AG04449 (cell line): ENCODE measurements around a stretch of chr1.

DNA sequence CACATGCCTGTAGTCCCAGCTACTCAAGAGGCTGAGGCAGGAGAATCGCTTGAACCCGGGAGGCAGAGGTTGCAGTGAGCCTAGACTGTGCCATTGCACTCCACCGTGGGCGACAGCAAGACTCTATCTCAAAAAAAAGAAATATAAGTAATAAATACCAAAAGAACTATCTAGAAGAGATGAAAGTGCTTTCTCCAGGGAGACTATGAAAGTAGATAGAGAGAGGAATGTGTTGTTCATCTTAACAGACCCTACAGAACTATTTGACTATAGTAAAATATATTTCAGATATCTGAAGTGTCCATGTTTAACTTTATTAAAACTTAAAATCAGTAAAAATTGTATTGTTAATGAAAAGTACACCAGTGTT, 29.2 kb downstream of the EPRS1 start:
- RRBS, result no CpG with 5 or more reads among the region's 4 CpGs

- RRBS, result no CpG with 5 or more reads among the region's 12 CpGs
These were observed 52.2 kb downstream of the RAB3GAP2 start for GRCh38 chr1:220219999-220220520.

- RRBS, result no CpG with 5 or more reads among the region's 9 CpGs
These were observed 52.8 kb upstream of the MARK1 start for GRCh38 chr1:220475118-220475598.

DNA sequence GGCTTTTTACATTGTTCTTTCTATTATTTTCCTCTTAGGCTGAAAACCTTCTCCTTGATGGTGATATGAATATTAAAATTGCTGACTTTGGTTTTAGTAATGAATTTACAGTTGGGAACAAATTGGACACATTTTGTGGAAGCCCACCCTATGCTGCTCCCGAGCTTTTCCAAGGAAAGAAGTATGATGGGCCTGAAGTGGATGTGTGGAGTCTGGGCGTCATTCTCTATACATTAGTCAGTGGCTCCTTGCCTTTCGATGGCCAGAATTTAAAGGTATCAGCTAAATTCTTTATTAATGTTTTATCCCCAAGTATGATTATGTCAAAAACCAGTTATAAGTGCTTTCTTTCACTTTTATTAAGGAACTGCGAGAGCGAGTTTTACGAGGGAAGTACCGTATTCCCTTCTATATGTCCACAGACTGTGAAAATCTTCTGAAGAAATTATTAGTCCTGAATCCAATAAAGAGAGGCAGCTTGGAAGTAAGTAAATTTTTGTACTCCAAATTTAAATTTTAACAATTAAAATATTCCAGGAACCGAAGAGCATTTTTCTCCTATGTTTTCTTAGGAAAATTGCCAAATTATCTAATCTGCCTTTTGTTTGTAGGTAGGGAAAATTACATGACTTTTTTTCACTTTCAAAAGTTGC, 71.8 kb upstream of the C1orf115 start:
- RRBS, result no CpG with 5 or more reads among the region's 8 CpGs

DNA sequence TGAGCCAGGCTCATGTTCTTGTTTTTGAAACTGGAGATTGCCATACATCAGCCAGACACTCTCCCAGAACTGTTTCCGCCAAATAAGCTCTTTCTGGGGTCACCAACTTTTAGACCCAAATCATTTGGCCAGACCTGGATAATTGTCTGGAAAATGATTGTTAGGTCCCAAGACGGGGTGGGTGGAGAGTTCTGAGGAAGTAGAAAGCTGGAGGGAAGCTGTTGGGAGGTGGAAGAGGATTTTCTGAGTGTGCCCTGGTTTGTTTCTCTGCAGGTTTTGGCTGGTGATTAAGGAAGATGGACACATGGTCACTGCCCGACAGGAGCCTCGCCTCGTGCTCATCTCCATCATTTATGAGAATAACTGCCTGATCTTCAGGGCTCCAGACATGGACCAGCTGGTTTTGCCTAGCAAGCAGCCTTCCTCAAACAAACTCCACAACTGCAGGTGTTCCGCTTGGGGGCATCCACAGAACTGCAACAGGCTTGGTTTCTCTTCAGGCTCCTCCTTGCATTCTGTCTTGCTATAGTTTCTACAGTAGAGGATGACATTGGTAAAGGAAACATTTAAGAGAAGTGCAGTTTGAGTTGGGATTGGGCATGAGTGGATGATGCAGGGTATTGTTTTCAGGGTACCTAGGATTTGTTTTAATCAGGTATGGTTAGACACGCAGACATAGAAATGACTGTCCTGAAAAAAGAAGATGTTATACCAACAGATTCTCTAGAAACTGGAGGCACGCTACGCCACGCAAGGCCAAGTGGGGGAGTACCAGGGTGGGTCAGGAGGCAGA, 6.7 kb downstream of the MTARC2 start:
- RRBS, result no CpG with 5 or more reads among the region's 10 CpGs

DNA sequence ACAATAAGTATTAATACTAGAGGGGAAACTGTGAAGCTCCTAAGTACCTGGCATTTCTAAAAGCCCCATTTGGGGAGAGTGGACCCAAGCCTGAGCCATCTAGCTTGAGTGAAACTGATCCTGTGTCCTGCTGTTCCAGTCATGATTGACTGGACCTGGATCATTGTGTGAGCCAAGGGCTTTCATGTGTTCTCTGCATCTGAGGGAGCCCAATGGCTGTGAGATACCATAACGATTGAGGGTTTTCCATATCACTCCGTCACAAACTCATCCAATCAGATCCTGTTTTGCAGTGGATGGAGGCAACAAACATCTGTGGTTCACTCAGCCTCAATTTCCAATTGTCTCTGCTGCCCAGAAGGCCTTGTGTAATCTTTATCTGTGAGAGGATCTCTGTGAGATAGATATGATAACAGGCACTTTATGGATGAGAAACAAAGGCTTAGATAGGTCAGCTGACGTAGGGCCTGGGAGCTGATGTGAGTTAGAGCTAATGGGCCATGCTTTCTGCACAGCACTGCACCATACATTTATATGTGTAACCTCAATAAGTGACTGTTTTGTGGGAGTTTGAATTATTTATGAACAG, 3.3 kb upstream of the MTARC1 start:
- RRBS, result no CpG with 5 or more reads among the region's 3 CpGs

- RRBS, result 2% methylated on average over 12 of the region's 17 CpGs
These were observed 281 bp upstream of the HLX start for GRCh38 chr1:220879054-220879269.

DNA sequence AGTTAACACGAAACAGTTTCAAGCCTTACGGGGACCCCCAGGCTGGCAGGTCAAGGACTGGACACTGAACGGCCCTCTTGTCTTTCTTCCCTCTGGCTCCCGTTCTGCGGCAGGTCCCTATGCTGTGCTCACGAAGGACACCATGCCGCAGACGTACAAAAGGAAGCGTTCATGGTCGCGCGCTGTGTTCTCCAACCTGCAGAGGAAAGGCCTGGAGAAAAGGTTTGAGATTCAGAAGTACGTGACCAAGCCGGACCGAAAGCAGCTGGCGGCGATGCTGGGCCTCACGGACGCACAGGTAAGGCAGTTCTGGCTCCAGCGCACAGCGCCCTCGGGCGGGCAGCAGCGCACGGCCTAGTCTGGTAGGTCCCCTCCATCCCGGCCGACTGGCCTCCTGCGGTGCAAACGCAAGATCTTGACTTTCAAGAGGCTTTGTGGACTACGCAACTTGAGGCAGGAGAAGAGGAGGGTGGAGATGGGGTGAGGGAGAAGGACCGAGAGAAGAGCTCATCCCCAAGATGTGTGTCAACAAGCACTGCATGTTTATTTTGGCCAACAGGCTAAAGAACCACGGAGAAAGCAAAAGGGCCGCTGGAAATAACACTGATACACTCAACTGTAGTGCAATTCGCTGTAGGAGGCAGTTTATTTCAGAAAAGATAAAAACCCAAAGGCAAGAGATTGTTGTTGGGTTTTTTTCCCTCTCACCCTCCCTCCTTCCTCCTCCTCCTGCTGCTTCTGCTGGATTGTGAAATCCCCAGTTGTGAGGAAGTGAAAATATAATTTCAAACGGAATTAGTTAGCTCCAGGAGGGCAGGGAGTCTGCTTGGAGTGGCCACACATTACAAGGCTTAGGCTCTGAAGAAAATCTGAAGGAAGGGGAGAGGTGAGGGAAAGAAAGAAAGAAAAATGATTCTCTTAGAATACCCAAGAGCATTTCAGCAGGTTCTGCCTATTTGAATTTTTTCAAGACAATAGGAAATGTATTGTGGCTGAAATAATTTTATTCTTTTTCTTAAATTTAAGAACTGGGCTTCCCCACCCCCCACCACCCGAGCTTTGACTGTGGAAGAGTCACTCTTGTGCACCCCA, 3.2 kb downstream of the HLX start:
- RRBS, result no CpG with 5 or more reads among the region's 36 CpGs

GRCh38 chr1:221098876-221099551, 219.8 kb downstream of the HLX start:
- RRBS, result no CpG with 5 or more reads among the region's 9 CpGs

- RRBS, result no CpG with 5 or more reads among the region's 8 CpGs
These were observed 405.8 kb downstream of the DUSP10 start for GRCh38 chr1:221335785-221336723.

GRCh38 chr1:221689180-221689539, 52.7 kb downstream of the DUSP10 start:
- RRBS, result no CpG with 5 or more reads among the region's 3 CpGs

- RRBS, result no CpG with 5 or more reads among the region's 1 CpG
These were observed 40.8 kb downstream of the DUSP10 start for GRCh38 chr1:221701126-221701459.

DNA sequence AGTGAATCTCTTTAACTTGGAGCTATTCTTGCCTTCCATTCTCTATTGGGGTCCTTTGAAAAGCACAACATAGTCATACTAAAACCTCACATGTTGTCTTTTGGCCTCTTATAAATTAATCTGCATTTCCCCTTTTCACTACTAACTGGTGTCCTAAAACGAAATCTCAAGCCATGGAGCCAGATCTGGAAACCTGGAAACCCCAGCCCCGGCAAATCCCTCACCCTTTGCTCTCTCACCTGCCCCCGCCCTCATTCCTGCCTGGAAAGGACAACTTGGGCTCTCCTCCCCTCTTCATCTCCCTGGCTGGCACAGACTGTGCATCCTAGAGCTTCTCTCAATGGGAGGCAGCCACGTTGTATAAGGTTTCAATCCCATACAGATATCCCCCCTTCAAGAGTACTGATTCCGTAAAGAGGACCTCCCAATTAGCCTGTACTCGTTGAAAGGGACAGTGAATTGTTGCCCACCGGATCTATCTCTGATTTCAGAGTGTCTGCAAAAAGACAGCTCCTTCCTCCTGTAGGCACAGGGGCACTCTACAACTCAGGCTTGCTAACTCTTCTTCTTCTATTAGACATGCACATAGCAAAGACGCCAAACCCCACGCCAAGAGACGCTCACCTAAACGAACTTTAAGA, 1.4 kb downstream of the DUSP10 start:
- RRBS, result no CpG with 5 or more reads among the region's 11 CpGs

- RRBS, result no CpG with 5 or more reads among the region's 9 CpGs
These were observed 36.8 kb upstream of the DUSP10 start for GRCh38 chr1:221778431-221779274.

GRCh38 chr1:221839638-221840270, 97.9 kb upstream of the DUSP10 start:
- RRBS, result no CpG with 5 or more reads among the region's 9 CpGs

- RRBS, result no CpG with 5 or more reads among the region's 12 CpGs
These were observed 104.1 kb upstream of the DUSP10 start for GRCh38 chr1:221845818-221846547.

- RRBS, result no CpG with 5 or more reads among the region's 3 CpGs
These were observed 286.8 kb upstream of the DUSP10 start for GRCh38 chr1:222028602-222029081.

GRCh38 chr1:222464831-222465161, 83.1 kb downstream of the HHIPL2 start:
- RRBS, result no CpG with 5 or more reads among the region's 10 CpGs

DNA sequence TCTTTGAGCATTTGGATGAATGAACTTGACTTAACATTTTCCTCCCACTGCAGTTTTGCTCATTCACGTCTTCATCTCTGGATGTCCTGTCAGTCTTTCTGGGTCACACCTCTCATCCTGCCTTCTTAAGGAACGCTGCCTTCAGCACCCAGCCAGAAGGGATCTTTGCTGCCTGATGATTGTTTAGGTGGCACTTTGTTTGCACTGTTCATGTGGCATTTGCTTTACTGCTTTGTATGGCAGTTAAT, 4.8 kb downstream of the MIA3 start:
- RRBS, result no CpG with 5 or more reads among the region's 2 CpGs

GRCh38 chr1:222629419-222630236, 11.7 kb downstream of the MIA3 start:
- RRBS, result no CpG with 5 or more reads among the region's 11 CpGs